ENCODE measurements around a stretch of chr11.

GRCh38 chr11:128700135-128701022, 6.5 kb downstream of the FLI1 start:
- PRO-cap = no peak
- RAMPAGE, long total RNA, 4 experiments = no peak in any of the 4 experiments

GRCh38 chr11:128728863-128729645, 35.2 kb downstream of the FLI1 start:
- PRO-cap = no peak
- RAMPAGE, long total RNA, 4 experiments = no peak in any of the 4 experiments

GRCh38 chr11:128936556-128937144, 6.0 kb downstream of the TP53AIP1 start:
- PRO-cap = no peak
- RAMPAGE, long total RNA, 4 experiments = no peak in any of the 4 experiments

GRCh38 chr11:128972315-128973688, 30.1 kb upstream of the TP53AIP1 start:
- PRO-cap = no peak
- RAMPAGE, long total RNA, 4 experiments = no peak in any of the 4 experiments

- PRO-cap = no peak
- RAMPAGE, long total RNA, 4 experiments = no peak in any of the 4 experiments
These were observed 78.7 kb upstream of the TP53AIP1 start for GRCh38 chr11:129021391-129021655.

DNA sequence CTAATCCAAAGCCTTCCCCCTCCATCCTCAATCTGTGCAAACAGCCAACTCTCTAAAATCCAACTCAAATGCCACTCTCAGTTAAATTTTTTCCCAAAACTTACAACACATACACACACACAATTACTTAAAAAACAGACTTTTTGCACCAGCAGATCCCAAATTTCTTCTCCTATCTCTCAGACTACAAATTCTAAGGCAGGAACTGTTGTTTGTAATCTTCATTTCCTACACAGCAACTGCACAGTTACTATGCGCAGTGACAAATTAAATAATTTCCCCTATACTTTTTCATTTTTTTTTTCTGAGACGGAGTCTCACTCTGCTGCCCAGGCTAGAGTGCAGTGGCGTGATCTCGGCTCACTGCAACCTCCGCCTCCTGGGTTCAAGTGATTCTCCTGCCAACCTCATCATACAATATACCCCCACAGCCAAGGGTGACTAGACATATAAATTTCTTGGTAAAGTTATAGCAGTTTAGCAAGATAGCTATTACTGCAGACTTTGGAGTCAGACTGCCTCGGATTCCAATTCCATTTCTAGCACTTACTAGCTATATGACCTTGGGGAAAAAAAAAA, 47.7 kb upstream of the ARHGAP32 start:
- PRO-cap = no peak
- RAMPAGE, long total RNA, 4 experiments = no peak in any of the 4 experiments

DNA sequence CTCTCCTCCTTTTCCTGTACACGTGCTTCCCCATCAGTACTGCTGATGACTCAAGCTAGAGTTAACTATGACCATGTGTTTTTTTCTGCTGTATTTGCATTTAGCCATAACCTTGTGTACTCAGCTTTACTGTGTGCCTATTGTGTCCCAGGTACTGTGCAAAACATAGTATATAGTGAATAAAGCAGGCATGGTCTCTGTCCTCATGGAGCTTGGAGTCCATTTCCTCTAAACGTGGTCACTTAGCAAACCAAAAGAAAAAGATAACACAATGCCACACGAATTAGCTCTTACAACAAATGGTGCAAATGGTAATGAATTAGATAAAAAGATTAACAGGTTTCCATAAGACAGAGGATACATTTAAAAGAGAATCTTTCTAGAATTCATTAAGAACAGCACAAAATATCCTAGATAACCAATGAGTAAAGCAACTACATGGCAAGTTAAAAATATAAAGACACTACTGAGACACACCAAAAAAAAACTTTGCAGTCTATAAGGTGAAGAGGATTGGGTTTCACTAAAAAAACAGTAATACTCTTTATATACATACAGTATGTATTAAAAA, 56.7 kb upstream of the ARHGAP32 start:
- PRO-cap = no peak
- RAMPAGE, long total RNA, 4 experiments = start-site peak on the minus strand in 1 of 4 experiments, centred at position 210 of the sequence, 5 reads per replicate

- PRO-cap = no peak
- RAMPAGE, long total RNA, 4 experiments = no peak in any of the 4 experiments
These were observed 88.0 kb upstream of the ARHGAP32 start for GRCh38 chr11:129279817-129280901.

- PRO-cap = no peak
- RAMPAGE, long total RNA, 4 experiments = no peak in any of the 4 experiments
These were observed 51.7 kb upstream of the BARX2 start for GRCh38 chr11:129323845-129324472.

GRCh38 chr11:129374020-129374877, 1.4 kb upstream of the BARX2 start:
- PRO-cap = unidirectional peak, plus-strand start at chr11:129374124; unidirectional peak, plus-strand start at chr11:129374184; unidirectional peak, plus-strand start at chr11:129374328
- RAMPAGE, long total RNA, 4 experiments = start-site peak on the plus strand in 2 of 4 experiments, at chr11:129374136-129374901 at its widest, 5 to 34 reads per replicate

DNA sequence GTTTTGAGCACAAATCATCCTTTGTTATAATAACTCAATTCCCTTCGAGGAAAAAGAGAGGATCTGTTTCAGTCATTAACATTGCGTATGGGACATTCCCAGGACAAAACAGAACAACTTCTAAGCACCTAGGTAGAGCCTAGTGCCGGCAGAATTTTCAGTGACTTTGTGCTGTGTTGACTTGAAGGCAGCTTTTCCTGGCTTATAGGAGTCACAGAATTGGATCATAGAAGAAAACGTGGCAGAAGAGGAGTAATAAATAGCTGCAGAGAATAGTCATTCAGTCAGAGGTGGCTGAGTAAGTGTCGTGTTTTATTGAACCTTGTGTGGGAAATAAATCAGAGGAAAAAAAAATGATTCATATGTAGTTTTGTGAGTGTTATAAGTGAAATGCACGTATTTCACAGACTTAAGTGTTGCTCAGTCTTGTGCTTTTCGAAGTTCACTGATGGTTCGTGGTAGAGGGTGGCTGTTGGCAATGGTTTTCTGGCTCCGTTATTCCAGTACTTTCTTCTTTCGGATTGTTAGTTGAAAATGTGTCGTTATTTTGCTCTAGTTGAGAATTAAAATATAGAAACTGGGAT, 2.1 kb downstream of the BARX2 start:
- PRO-cap = bidirectional peak, plus-strand start at position 287 of the sequence, minus-strand start at position 178 of the sequence
- RAMPAGE, long total RNA, 4 experiments = no peak in any of the 4 experiments

- PRO-cap = no peak
- RAMPAGE, long total RNA, 4 experiments = no peak in any of the 4 experiments
These were observed 83.1 kb downstream of the BARX2 start for GRCh38 chr11:129458596-129459224.

DNA sequence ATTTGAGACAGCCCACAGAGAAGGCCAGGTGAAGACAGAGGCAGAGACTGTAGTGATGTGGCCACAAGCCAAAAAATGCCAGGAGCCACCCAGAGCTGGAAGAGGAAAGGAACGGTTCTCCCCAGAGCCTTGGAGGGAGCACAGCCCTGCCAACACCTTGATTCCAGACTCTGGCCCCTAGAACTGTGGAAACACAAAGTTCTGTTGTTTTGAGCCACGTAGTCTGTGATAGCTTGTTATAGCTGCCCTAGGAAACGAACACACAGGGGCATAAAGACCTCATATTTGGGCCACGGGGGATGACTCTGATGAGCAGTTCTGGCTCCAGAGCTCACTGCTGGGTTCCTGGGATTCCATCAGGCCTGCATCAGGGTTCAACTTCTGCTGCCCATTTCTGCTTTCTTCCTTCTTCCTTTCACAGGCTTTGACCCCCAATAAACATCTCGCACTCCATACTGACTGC, 167.5 kb downstream of the BARX2 start:
- PRO-cap = no peak
- RAMPAGE, long total RNA, 4 experiments = no peak in any of the 4 experiments

GRCh38 chr11:129625856-129626427, 189.7 kb upstream of the TMEM45B start:
- PRO-cap = bidirectional peak, plus-strand start at chr11:129626265, minus-strand start at chr11:129626032
- RAMPAGE, long total RNA, 4 experiments = start-site peak on the minus strand in 2 of 4 experiments, at chr11:129626007-129626103 at its widest, 31 to 44 reads per replicate

DNA sequence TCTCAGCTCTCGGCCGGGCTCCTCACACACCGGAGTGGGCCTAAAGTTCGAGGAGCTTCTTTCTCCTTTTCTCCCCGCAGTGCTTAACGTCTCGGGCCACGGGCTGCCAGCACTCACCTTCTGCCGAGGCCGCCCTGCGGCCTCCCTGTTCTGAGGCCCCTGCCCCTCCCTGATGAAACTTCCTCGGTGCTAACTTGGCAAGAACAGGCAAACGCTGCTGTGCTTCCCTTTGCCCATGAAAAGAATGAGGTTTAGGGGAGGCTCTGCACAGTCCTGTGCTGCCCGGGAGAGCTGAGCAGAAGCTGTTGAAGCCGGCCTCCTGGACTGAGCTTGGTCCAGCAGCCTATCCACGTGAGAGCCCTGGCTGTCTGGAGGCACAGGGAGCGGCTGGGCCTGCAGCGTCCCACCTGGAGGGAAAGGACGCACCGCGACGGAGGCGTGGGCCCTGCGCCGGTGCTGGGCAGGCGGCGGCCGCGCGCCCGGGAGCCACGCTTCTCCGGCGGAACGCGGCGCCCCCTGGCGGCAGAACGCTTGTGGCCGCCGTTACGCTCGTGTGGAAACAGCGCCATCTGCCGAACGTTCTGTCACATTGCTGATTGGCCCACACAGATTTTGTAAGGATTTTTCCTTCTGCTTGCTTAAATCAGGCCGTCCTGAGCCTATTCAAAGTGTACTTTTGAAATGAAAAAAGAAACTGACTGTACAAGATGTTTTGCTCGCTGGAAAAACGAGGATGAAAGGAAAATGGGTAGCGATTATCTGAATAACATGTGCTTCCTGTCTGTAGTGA, 65.0 kb upstream of the TMEM45B start:
- PRO-cap = no peak
- RAMPAGE, long total RNA, 4 experiments = no peak in any of the 4 experiments

GRCh38 chr11:129930587-129931265, 35.3 kb upstream of the NFRKB start:
- PRO-cap = no peak
- RAMPAGE, long total RNA, 4 experiments = no peak in any of the 4 experiments

DNA sequence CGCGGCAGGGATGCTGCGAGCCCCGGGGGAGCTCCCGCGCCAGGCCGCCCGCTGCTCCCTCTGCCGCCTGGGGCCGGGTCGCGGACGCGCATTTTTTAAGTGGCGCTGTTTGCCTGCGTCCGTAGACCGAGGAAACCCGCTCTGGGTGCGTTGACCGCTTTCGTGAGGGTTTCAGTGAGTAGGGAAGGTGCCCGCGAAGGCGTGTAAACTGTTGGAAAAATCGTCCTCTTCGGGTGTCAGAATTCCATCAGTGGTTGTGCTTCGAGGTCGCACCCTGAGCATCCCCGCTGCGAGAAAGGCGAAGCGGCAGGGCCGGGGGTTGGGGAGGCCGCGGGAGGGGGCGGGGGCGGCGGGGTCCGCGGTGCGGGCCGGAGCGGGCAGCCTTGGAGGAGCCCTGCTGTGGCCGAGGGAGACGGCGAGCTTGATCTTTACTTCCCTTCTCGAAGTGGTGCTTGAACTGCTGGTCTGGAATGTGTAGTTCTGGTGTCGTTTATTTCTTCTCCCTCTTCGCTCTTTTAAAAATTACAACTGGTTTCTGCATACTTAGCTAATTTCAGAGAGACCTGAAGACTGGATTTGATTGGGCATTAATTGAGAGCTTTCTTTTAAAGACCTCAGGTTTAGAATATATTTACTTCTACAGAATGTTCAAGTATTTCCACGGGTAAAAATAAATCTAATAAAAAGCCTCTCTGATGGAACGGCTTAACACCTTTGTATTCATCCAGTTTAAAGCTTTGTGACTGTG, 1.1 kb downstream of the APLP2 start:
- PRO-cap = bidirectional peak, plus-strand start at position 239 of the sequence, minus-strand start at position 62 of the sequence
- RAMPAGE, long total RNA, 4 experiments = no peak in any of the 4 experiments

- PRO-cap = bidirectional peak, plus-strand start at chr11:130160906, minus-strand start at chr11:130160685; bidirectional peak, plus-strand start at chr11:130161034, minus-strand start at chr11:130161006
- RAMPAGE, long total RNA, 4 experiments = no peak in any of the 4 experiments
These were observed 1.2 kb downstream of the ST14 start for GRCh38 chr11:130160763-130161219.

- PRO-cap = no peak
- RAMPAGE, long total RNA, 4 experiments = no peak in any of the 4 experiments
These were observed 60.6 kb downstream of the ST14 start for GRCh38 chr11:130220214-130220531.

DNA sequence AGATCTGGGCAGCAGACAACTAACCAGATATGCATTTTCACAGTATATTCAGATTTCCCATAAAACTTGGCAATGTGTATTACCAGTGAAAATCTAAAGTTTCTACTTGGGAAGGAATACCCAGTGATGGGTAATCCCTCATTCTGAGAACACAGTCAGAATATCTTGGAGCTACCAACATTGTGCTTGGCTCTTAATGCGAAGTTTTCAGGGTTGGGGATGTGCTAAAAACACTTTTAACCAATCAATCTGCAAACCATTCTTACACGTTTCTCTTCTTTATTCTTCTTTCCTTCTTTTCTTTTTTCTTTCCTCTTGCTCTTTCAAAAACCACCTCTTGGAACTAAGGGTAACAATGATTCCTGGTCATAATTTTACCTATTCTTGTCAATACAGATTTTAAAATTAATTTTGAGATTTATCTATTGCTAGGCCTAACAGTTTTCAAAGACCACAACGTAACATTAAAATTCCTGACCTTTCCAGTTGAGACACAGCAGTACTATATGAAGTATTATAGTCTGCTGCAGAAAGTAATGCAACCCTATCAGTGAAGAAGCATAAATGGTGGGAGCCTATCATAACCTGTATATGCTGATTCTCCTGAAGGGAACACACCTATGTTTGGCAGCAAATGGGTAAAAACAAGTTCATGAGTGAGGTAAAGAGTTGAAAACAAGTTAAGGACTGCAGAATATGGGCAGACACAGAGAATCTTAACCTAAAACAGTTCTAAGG, 72.0 kb downstream of the ST14 start:
- PRO-cap = no peak
- RAMPAGE, long total RNA, 4 experiments = no peak in any of the 4 experiments

Data from esophagus squamous epithelium (tissue), 4 donors.